ENCODE data around the genes PRAMEF10 and HNRNPCL4.

DNA sequence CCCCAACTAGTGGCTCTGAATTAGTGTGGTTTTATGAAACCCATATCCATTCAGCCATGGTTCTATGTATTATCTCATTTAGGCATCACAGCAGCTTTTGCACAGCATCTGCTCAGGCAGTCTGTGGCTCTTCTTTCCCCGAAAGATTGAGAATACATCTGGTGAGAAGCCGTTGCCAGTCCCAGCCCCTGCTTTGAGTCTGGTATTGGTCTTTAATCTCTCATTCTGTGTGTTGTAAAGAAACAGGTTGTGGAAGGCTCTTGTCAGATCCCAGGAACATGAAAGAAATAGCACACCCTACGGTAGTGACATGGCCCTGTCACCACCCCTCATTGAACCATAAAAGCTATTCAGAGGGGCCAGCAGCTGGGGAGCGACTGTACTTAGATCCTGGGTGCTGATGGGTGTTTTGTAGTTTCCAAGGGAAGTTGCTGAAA, 145.2 kb downstream of the DHRS3 start:
- PRO-cap, 4 experiments: no peak in any of the 4 experiments
- RAMPAGE, long total RNA, 2 experiments: no peak in any of the 2 experiments
- RRBS: no CpG with 5 or more reads among the region's 4 CpGs

- PRO-cap, 4 experiments: peak in 3 of 4 experiments; most common plus-strand start chr1:12478214 (in 1); most common minus-strand start chr1:12478066 (in 2)
- RAMPAGE, long total RNA, 2 experiments: no peak in any of the 2 experiments
- RRBS: no CpG with 5 or more reads among the region's 34 CpGs
Observed at GRCh38 chr1:12477626-12479012, 139.9 kb downstream of the DHRS3 start.

DNA sequence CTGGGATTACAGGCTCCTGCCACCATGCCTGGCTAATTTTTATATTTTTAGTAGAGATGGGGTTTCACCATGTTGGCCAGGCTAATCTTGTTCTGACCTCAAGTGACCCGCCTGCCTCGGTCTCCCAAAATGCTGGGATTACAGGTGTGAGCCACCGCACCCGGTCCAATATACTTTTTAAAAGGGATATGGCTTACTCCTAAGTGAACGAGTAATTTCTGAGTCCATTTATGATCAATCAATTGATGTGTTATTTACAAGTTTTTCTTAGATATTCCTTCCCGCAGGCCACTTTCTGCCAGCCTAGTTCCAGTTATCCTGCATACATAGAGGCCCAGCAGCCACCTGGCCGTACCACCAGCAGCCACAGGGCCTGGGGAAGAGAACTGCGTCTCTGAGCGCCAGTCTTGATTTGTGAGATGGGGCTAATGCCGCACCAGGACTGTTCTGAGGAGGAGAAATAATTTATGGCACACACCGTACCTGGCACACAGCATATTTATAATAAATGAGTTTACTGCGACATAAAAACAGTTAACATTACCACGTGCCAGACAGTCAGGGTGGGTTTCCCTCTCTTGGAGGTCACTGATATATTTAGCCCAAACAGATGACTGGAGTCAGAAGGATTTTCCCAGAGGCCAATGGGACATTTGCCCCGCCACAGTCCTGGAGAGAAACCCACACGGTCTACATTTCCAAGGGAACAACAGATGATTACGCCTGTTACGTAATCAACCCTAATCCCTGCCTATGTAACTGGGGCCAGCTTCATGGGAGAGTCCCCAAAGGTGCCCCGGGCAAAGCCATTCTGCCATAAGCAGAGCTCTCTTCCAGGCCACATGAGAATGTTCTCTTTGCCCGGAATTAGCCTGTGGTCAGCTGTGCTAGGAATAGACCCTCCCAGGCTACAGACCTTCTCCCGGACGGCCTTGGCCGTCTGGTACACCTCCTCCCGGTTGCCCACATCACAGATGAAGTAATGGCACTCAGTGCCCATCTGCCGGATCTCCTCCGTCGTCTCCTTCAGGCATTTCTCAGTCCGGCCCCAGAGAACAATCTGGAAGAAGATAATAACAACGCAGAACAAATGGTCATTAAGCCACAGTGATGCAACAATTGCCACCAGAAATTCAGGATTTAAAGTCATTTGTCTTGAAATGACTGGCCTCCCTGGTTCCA, 38.0 kb downstream of the DHRS3 start:
- PRO-cap, 4 experiments: no peak in any of the 4 experiments
- RAMPAGE, long total RNA, 2 experiments: no peak in any of the 2 experiments
- RRBS: 66% methylated on average over 8 of the region's 28 CpGs

GRCh38 chr1:12810827-12811537, 19.8 kb downstream of the PRAMEF1 start:
- PRO-cap, 4 experiments: no peak in any of the 4 experiments
- RAMPAGE, long total RNA, 2 experiments: no peak in any of the 2 experiments
- RRBS: no CpG with 5 or more reads among the region's 5 CpGs

DNA sequence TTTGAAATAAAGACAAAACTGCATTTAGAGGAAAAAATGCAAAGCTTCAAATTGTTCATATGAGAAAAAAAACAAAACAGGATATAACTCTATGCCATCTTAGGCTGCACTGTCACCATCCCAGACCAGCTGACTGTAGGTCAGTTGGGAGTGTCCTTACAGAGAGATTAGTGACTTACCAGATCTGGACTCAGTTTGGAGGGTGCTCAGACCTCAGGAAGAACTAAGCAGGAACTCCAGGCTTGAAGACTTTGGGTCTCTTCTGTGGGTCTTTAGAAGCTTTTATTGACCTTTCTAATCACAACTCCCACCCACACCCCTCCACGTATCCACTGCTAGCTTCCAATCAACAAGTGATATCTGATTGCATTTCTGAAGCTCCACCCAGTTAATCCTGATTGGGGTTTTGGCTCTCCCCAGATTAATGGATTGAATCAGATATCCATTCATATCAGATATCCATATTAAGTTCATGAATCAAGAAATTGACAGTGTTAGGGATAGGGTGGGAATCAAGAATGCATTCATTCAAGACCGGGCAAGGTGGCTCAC, at the start of gene PRAMEF10:
TSS of gene PRAMEF10 (minus strand) at position 234 of the 552 bp plus-strand sequence.
- PRO-cap, 4 experiments: no peak in any of the 4 experiments
- RAMPAGE, long total RNA, 2 experiments: no peak in any of the 2 experiments
- RRBS: no CpG with 5 or more reads among the region's 2 CpGs

DNA sequence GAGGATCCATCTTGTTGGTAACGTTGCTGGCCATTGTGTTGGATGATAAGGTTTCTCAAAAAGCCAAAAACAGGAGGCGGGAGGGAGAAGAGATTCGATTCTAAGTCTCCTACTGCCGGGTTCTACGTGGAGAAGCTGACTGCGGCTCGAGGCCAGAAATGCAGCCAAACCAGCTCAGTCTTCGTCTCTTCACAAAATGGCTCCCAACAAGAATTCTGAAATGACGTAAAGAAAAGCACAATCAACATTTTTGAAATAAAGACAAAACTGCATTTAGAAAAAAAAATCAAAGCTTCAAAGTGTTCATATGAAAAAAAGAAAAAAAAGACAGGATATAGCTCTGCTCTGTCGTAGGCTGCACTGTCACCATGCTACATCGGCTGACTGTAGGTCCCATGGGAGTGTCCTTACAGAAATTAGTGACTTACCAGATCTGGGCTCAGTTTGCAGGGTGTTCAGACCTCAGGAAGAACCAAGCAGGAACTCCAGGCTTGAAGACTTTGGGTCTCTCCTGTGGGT, at the start of gene HNRNPCL4:
TSS of gene HNRNPCL4 (minus strand) at position 198 of the 519 bp plus-strand sequence.
- PRO-cap, 4 experiments: no peak in any of the 4 experiments
- RAMPAGE, long total RNA, 2 experiments: no peak in any of the 2 experiments
- RRBS: no CpG with 5 or more reads among the region's 11 CpGs

DNA sequence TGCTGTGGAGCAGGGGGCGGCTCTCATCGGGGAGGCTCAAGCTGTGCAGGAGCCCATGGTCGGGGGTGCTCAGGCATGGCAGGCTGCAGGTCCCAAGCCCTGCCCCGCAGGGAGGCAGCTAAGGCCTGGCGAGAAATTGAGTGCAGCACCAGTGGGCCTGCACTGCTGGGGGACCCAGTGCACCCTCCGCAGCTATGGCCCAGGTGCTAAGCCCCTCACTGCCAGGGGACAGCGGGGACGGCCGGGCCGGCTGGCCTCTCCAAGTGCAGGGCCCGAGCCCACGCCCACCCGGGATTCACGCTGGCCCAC, 23.6 kb downstream of the PRAMEF20 start:
- PRO-cap, 4 experiments: no peak in any of the 4 experiments
- RAMPAGE, long total RNA, 2 experiments: no peak in any of the 2 experiments
- RRBS: no CpG with 5 or more reads among the region's 14 CpGs

DNA sequence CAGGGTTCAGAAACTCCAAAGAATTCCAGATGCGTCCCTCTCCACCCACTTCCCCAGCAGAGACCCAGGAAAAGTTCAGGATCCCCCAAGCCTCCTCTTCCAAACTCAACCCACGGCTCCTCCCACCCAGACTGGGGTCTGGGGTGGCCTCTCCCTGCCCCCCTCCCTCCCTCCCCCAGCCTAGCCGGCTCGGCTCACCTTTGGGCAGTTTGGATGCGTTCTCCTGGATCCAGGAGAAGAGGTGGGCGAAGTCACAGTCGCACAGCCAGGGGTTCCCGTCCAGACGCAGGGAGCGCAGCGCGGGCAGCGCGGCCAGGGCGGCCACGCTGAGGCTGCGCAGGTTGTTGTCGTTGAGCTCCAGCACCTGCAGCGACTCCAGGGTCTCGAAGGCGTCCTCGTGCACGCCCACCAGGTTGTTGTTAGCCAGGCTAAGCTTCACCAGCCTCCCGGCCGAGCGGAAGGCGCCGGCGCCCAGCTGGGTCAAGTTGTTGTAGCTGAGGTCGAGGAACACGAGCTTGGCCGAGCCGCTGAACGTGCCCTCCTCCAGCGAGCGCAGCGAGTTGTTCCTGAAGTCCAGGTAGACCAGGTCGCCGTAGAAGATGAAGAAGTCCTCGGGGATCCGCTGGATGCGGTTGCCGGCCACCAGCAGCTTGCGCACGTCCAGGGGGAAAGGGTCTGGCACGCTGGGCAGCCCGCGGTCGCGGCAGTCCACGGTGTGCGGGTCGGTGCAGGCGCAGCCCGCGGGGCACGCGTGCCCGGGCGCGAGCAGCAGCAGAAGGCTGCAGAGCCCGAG, 842 bp downstream of the LRRC38 start:
- PRO-cap, 4 experiments: no peak in any of the 4 experiments
- RAMPAGE, long total RNA, 2 experiments: no peak in any of the 2 experiments
- RRBS: 4% methylated on average over 5 of the region's 62 CpGs

GRCh38 chr1:13661525-13661912, 38.5 kb upstream of the PRDM2 start:
- PRO-cap, 4 experiments: peak in 1 of 4 experiments; most common plus-strand start chr1:13661741 (in 1)
- RAMPAGE, long total RNA, 2 experiments: no peak in any of the 2 experiments
- RRBS: no CpG with 5 or more reads among the region's 5 CpGs

- PRO-cap, 4 experiments: no peak in any of the 4 experiments
- RAMPAGE, long total RNA, 2 experiments: no peak in any of the 2 experiments
- RRBS: no CpG with 5 or more reads among the region's 10 CpGs
Observed at GRCh38 chr1:13753327-13754532, 53.7 kb downstream of the PRDM2 start.

GRCh38 chr1:13789738-13790965, 90.2 kb downstream of the PRDM2 start:
- PRO-cap, 4 experiments: no peak in any of the 4 experiments
- RAMPAGE, long total RNA, 2 experiments: no peak in any of the 2 experiments
- RRBS: no CpG with 5 or more reads among the region's 21 CpGs

DNA sequence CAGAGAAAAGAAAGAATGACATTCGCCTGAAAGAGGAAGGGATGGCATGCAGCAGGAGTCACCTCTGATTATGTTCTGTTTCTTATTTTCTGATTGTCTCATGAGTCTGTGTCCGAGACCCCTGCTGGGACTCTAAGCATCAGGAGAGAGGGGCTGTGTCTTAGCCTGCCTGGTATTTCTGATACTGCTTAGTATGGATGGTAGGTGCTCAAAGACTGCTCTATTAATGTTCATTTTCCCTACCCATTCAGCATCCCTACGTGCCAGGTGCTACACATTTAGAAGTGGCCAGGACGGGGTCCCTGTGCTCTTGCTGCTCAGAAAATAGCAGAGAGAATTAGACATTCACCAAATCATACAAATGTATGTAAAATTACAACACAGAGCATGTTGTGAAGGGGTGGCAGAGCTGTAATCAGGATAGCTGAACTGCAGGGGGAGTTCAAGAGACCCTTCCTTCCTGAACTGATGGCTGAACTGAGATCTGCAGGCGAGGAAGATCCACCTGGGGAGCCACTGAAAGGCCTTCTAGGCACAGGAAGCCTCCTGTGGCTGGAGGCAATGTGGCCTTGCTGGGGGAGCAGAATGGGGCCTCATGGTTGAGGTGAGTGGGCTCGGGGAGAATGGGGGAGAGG, 216.4 kb downstream of the PRDM2 start:
- PRO-cap, 4 experiments: no peak in any of the 4 experiments
- RAMPAGE, long total RNA, 2 experiments: no peak in any of the 2 experiments
- RRBS: no CpG with 5 or more reads among the region's 6 CpGs

DNA sequence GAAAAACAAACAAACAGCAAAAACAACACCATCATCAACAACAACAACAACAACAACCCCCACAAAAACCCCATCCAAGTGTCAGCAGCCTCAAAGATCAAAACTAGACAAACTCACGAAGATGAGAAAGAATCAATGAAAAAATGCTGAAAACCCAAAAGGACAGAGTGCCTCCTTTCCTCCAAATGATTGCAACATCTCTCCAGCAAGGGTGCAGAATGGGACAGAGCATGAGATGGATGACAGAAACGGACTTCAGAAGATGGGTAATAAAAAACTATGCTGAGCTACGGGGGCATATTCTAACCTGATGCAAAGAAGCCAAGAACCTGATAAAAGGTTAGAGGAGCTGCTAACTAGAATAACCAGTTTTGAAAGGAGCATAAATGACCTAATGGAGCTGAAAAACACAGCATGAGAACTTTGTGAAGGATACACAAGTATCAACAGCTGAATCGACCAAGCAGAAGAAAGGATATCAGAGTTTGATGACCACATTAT, 297.2 kb downstream of the PRDM2 start:
- PRO-cap, 4 experiments: no peak in any of the 4 experiments
- RAMPAGE, long total RNA, 2 experiments: no peak in any of the 2 experiments
- RRBS: no CpG with 5 or more reads among the region's 4 CpGs

DNA sequence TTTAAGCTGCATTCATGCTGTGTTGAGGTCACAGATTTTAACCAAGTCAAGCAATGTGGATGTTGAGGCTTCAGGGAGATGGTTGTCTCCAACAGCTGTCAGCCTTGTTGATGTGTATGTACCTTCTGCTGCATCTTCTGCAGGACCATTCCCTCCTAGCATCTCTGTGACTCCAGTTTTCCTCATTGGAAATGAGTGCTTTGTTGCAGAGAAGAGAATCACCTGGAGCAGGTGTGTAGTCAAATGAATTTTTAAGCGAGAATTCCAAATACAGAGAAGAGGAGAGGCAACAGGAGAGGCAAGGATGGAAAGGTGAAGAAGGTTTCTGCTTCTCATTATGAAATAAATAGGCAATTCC, 423.3 kb downstream of the PRDM2 start:
- PRO-cap, 4 experiments: no peak in any of the 4 experiments
- RAMPAGE, long total RNA, 2 experiments: no peak in any of the 2 experiments
- RRBS: no CpG with 5 or more reads among the region's 1 CpG

GRCh38 chr1:14736845-14737567, 138.5 kb downstream of the KAZN start:
- PRO-cap, 4 experiments: no peak in any of the 4 experiments
- RAMPAGE, long total RNA, 2 experiments: no peak in any of the 2 experiments
- RRBS: no CpG with 5 or more reads among the region's 11 CpGs

DNA sequence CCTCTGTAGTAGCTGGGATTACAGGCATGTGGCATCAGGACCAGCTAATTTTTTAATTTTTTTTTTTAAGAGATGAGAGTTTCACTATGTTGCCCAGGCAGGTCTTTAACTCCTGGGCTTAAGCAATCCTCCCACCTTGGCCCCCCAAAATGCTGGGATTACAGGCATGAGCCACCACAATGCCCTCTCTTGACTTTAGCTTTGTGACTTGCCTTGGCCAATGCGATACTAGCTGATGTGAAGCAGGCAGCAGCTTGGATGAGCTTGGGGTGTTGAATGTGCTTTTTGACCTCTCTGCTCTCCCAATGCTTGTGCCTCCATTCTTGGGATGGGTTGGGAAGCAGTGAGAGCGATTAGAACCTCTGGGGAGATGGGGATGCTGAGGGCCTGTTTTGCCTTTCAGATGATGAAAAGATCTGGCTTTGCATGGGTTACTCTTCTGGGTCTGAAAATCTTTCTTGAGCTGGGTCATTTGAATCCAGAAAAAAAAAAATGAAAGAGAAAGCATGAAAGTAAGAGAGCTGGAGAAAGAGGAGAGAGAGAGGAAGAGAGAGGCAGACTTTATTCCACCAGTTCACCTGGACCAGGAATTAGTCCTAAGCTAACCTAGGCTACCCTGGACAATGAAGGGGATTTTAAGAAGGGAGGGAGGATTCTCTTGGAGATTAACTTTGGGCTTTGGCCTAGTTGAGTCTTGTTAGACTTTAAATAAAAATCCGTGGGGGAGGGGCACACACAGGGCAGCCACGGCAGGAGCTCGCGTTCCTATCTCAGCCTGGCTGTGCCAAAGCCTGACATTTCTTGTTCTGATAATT, 160.1 kb downstream of the KAZN start:
- PRO-cap, 4 experiments: no peak in any of the 4 experiments
- RAMPAGE, long total RNA, 2 experiments: no peak in any of the 2 experiments
- RRBS: no CpG with 5 or more reads among the region's 6 CpGs

GRCh38 chr1:14765129-14766276, 167.0 kb downstream of the KAZN start:
- PRO-cap, 4 experiments: no peak in any of the 4 experiments
- RAMPAGE, long total RNA, 2 experiments: no peak in any of the 2 experiments
- RRBS: no CpG with 5 or more reads among the region's 12 CpGs

DNA sequence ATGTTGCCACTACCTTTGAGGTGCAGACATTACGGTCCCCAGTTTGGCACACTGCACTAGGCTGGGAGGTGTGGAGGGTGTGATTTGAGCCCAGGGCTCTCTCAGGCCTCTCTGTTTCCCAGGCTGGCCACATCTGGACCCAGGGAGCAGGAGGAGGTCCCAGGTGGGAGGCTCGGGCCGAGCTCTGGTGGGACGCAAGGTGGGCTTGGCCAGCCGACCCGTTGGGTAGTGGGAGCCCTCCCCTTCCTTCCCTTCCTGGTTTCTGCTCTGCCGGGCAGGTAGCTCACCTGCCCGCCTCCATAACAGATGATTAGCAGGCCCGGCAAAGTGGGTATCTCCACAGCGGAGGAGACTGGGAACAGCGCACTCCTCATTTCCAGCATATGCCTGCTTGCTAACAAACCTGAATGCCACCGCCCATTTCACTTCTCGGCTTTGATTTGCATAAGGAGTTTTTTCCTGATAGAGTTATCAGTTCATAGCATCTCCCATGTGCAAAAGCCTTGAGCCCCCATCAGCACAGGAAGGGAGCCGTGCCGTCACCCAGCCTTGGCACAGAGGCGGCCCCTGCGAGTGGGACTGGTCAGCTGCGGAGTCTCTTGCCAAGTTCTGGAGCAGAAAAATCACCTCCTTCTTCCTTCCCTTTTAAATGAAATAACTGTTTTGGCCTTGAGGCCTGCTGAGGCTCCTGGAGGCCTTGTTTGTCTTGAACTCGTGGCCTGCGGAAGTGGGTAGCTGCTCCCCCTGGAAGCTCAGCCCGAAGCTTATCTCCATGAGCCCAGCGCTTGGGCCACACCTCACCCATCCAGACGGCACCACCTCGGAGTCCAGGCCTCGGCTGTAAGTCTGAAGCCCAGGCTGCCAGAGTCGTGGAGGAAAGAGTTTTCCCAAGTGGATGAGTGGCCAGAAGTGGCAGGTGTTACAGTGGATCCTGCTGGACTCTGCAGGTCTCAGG, 145.9 kb upstream of the TMEM51 start:
- PRO-cap, 4 experiments: no peak in any of the 4 experiments
- RAMPAGE, long total RNA, 2 experiments: no peak in any of the 2 experiments
- RRBS: no CpG with 5 or more reads among the region's 26 CpGs

DNA sequence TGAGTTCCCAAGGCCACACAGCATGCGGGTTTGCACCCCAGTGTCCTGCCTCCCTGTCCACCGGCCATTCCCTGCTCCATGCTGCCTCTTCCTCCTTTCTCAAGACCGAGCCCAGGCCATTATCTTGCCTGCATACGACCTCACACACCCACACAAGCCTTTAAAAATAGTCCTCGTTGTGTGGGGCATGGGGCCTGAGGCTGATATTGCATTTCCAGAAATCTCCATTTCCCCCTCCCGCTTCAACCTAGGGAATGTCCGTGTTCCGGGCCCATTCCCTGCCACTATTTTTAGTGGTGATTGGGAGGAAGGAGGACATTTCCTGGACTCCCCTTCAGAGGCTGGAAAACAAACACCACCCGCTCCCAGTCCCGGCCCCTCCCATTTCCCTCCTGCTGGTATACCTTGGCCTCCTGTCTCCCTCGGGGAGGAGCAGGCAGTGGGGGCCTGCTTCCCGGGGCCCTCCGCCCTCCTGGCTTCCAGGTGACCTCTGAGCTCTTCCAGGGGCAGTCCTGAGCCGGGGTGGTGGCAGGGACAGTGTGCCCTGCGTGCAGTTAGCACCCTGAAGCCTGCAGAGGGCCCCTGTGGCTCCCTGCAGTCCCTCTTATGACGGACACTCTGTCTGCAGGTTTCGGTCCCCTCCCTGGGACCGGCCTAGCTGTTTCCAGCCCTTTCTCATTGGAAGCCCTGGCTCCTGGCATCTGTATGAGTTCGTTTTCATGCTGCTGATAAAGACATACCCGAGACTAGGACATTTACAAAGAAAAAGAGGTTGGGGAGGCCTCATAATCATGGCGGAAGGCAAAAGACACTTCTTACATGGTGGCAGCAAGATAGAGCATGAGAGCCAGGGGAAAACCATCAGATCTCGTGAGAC, 132.2 kb upstream of the TMEM51 start:
- PRO-cap, 4 experiments: no peak in any of the 4 experiments
- RAMPAGE, long total RNA, 2 experiments: no peak in any of the 2 experiments
- RRBS: 24% methylated on average over 7 of the region's 22 CpGs

- PRO-cap, 4 experiments: no peak in any of the 4 experiments
- RAMPAGE, long total RNA, 2 experiments: no peak in any of the 2 experiments
- RRBS: no CpG with 5 or more reads among the region's 16 CpGs
Observed at GRCh38 chr1:15139533-15140393, 13.8 kb upstream of the TMEM51 start.

Measured in uterus (tissue), 7 donors.